Duodenum (tissue), 1 donor: ENCODE measurements around a stretch of chr6.

DNA sequence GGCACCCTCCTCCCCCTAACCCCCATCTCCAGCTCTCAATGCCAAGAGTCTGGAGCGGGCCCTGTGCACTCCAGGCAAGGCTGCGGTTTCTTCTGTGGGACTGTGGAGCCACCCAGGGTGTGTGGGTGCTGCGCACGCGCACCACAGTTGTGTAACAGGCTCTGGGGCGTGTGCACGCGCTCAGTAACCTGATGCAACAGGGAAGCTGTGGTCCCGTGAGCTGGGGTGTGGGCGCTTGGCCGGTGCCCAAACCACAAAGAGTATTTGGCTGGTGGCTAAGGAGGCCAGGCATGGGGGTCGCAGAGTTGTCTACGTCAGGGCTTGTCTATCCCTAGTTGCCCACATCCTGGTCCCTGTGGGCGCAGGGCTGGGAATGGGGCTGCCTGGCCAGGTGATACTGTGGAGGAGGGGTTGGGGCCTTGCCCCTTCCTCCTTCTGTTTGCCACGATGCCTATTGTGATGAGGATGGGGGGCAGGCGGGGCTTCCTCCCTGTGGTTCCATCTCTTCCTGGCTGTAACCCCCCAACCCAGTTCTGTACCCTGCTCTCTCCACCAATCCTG, 37.6 kb upstream of the MRPS18A start:
- PRO-cap: unidirectional peak, minus-strand start at position 94 of the sequence

DNA sequence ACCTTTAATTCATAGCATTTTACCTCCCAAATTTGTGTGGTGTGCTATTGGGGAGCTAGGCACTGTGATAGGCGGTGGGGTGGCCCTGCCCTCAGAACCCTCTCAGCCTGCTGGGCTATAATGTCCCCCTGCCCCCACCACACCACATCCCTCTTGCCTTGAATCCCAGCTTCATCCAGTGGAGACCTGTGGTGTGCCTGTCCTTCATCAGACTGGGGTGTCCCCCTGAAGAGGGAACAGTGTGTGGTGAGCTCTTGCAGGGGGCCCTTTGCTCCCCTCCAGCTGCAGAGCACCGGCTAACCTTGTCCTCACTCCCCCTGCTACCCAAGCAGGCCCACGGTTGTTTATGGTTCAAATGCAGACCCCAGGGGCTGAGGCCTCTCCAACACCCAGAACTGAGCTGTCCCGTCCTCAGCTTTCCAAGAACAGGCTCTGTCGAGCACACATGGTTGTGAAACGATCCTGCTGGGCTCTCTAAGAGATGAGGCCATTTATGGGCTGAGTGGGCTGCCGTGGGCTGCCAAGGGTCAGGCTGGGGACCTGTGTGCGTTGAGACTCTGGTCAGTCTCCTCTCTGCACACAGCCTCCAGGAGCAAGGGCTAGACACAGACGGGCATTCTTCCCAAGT, 26.9 kb upstream of the VEGFA start:
- PRO-cap: no peak

- PRO-cap: no peak
Measured at GRCh38 chr6:43771406-43771524, 1.3 kb downstream of the VEGFA start.

DNA sequence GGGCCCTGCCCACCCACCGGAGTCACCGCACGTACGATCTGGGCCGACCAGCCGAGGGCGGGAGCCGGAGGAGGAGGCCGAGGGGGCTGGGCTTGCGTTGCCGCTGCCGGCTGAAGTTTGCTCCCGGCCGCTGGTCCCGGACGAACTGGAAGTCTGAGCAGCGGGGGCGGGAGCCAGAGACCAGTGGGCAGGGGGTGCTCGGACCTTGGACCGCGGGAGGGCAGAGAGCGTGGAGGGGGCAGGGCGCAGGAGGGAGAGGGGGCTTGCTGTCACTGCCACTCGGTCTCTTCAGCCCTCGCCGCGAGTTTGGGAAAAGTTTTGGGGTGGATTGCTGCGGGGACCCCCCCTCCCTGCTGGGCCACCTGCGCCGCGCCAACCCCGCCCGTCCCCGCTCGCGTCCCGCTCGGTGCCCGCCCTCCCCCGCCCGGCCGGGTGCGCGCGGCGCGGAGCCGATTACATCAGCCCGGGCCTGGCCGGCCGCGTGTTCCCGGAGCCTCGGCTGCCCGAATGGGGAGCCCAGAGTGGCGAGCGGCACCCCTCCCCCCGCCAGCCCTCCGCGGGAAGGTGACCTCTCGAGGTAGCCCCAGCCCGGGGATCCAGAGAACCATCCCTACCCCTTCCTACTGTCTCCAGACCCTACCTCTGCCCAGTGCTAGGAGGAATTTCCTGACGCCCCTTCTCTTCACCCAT, 1.7 kb downstream of the VEGFA start:
- PRO-cap: bidirectional peak, plus-strand start at position 140 of the sequence, minus-strand start at position 147 of the sequence; bidirectional peak, plus-strand start at position 482 of the sequence, minus-strand start at position 390 of the sequence

DNA sequence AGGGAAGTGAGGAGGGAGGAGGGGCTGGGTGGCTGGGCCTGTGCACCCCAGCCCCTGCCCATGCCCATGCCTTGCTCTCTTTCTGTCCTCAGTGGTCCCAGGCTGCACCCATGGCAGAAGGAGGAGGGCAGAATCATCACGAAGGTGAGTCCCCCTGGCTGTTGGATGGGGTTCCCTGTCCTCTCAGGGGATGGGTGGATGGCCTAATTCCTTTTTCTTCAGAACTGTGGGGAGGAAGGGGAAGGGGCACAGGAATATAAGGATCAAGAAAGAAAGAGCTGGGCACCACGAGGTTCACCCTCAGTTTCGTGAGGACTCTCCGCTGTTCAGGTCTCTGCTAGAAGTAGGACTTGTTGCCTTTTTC, 4.2 kb downstream of the VEGFA start:
- PRO-cap: no peak

GRCh38 chr6:43781827-43782225, 11.8 kb downstream of the VEGFA start:
- PRO-cap: no peak

DNA sequence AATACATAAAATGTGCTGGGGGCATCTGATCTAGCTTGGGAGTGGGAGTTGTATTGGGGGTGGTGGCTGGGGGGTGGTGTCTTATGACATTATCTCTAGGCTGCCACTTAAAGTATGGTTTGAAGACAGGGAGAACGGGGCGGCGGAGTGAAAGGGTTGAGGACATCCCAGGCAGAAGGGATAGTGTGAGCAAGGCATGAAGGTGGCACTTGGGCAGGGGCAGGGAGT, 17.2 kb downstream of the VEGFA start:
- PRO-cap: no peak

GRCh38 chr6:43789547-43790423, 19.8 kb downstream of the VEGFA start:
- PRO-cap: no peak

DNA sequence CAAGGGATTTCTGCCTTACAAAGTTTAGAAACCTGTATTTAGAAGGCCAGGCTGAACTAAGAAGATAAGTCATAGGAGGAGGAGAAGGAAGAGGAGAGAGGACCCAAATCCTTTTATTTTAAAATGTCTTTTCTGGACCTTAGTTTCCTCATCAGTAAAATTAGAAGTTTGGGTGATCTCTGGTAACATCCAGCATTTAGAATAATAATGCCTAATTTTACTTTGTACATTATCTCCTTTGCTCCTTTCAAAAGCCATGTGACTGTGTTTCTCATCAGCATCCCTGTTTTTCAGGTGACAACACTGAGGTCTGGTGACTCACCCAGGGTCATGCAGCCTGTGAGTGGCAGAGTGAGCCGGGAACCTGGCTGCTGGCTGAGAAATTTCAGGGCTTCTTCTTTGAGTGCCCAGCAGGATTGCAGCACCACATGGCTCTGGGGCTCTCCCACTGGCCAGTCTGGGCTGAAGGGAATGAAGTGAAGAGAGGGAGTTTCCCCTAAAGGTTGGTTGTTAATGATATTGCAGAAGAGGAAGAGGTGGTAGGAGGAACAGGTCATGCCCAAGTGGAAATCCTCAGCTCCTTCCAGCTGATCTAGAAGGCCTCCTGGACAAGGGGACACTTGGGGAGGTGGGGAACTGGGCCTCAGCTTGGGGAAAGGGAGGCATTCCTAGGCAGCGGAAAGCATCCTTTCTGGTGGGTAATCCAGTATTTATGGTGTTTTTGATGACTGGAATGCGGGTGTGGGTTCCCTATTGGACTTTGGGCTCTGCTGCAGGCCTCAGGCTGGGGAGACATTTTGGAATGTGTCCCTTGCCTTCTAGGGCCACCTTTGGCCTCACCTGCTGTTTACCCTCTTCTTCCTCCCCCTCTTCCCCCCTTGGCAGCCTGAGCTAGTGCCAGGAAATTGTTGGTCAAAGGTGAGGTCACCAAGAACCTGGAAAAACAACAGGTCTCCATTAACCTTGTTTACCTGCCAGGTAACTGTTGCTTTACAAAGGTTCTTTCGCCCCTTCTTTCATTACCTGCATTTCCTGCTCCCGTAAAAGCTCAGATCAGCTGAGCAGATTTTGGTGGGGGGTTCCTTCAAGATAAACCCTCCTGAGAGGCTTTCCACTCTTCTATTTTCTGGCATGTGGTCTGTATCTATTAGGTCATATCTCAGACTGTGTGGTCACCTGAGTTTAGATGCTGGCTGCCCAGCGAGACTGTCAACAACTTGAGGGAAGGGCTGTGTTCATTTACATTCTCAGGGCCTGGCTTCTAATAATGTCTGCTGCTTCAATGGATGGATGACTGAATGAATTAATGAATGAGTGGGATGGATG, 34.3 kb downstream of the VEGFA start:
- PRO-cap: unidirectional peak, plus-strand start at position 342 of the sequence

DNA sequence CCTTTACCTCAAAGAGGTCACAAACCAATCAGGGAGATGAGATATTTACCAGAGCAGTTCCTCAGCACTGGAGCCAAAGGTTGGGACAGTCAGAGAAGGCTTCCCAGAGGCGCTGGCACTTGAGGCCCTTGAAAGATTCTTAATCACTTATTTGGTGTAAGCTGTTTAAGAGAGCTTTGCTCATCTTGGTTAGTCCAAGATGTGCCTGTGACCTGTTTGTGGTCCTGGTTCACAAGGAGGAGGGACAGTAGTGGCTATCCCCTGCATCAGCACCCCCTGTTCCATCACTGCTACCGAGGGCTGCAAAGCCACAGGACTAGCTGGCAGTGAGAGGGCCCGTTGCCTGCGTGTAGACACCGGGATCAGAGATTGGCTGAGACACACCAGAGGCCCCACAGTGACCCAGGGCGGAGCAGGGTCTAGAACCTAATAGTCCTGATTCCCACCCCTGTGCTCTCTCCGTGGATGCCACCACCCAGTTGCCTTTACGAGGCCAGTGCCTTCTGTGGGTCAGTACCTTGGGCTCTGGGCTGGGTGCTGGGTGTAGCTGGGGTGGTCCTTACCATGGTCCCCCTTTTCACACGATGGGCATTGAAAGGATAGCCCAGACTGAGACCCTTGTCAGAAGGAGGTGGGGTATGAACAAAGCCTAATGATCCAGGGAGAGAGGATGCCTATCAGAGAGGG, 35.8 kb downstream of the VEGFA start:
- PRO-cap: no peak

DNA sequence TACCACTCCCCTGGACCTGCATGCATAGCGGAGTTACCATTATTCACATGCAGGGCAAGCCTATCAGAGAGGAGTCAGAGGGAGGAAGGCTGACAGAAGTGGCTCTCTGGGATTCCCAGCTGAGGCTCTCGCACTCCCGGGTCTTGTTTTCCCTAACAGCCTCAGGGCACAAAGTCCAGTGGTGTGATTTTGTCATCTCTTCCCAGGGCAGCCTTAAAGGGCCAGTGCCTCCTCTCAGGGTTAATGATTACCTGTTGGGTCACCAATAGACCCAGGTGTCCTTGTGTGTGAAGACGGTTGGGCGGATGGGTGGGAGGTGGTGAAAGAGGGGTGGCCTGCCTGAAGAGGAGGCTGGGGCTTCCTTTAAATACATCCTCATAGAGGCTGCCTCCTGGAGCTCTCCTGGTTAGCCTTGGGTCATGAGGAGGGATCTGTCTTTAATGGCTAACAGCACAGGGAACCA, 36.4 kb downstream of the VEGFA start:
- PRO-cap: bidirectional peak, plus-strand start at position 274 of the sequence, minus-strand start at position 130 of the sequence

DNA sequence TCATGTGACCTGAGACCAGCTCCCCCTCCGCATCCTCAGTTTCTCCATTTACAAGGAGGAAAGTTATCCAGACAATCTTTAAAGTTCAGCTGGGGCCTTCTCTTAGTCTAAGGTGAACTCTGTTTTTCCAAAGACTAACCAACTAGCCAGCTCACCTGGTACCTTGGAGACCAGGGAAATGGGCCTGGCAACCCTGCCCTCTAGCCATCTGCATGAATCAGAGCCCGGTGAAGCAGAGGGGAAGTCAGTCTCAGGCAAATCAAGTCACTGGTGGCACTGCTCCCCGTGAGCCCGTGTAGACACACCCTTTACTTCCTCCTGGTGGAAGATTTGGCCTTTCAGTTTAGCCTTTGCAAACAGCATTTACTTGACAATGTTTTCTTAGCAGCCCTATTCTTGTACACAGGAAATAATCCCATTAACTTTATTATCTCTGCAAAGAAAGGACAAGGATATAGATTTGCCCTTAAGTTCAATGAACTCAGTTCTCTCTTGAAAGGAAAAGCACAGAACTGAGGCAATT, 157.7 kb downstream of the VEGFA start:
- PRO-cap: no peak

- PRO-cap: no peak
Measured at GRCh38 chr6:43937405-43937929, 167.5 kb downstream of the VEGFA start.

- PRO-cap: no peak
Measured at GRCh38 chr6:43977302-43978023, 149.8 kb downstream of the MRPL14 start.

- PRO-cap: no peak
Measured at GRCh38 chr6:43990158-43991247, 136.7 kb downstream of the MRPL14 start.

DNA sequence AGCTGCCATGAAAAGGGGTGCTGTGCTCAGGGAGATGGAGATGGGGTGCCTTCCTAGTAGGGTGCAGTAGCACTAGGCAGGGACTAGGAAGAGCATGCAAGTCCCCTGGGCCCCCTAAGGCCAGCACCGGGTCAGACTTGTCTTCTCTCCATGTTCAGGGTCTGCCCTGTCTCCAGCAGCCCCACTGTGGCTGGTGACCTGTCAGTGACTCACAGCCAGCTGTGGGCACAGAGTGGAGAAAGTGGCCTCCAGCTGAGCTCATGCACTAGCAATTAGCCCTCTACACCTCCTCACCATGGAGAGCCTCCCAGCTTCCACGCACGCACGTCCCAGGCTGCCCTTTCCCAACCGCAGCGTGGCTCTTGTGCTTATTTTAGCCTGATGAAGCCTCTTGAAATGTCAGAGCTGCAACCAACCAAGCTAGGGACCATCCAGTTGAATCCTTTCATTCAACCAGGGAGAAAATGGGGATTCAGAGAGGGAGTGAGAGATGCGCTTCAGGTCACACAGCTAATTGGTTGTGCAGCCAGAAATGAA, 116.5 kb downstream of the MRPL14 start:
- PRO-cap: no peak

GRCh38 chr6:44072547-44072901, 54.7 kb downstream of the MRPL14 start:
- PRO-cap: no peak

- PRO-cap: unidirectional peak, plus-strand start at chr6:44126650; unidirectional peak, plus-strand start at chr6:44126958; unidirectional peak, plus-strand start at chr6:44126985
Measured at GRCh38 chr6:44126037-44127155, 856 bp downstream of the MRPL14 start.

- PRO-cap: no peak
Measured at GRCh38 chr6:44130096-44130449, 2.7 kb downstream of the TMEM63B start.

GRCh38 chr6:44177078-44177582, 18.5 kb downstream of the CAPN11 start:
- PRO-cap: no peak